HGPS cell (cell line): ENCODE measurements around the gene FGFR1OP2.

GRCh38 chr12:24500630-24501140, 448.2 kb downstream of the BCAT1 start:
- RRBS: no CpG with 5 or more reads among the region's 5 CpGs

DNA sequence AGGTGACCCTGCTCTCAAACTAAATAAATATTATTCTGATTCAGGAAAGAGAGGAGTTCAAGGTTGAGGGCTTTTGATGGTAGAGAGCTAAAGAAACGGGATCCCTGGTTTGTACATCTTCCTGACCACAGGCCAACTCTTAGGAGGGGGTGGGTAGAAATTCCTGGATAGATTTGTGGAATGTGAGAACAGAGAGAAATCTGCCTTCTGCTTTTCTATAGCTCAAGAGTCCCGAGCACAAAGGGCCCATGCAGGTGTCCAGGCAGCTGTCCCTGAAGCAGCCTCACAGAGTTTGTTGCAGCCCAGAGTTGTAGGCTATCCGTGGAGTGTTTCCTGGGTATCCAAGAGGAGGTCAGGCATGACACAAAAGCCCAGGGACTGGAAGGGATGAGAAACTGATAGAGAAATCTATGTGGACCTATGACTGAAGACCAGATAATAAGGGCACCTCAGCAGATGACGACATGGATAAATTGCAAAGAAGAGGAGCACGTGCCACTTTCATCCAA, 198.6 kb downstream of the BCAT1 start:
- RRBS: no CpG with 5 or more reads among the region's 5 CpGs

GRCh38 chr12:24933709-24934094, 15.2 kb downstream of the BCAT1 start:
- RRBS: 55% methylated on average over 4 of the region's 9 CpGs

GRCh38 chr12:25244798-25245477, 5.8 kb downstream of the KRAS start:
- RRBS: no CpG with 5 or more reads among the region's 5 CpGs

GRCh38 chr12:25247300-25247759, 3.4 kb downstream of the KRAS start:
- RRBS: no CpG with 5 or more reads among the region's 6 CpGs

GRCh38 chr12:25521860-25522237, 31.2 kb downstream of the LMNTD1 start:
- RRBS: no CpG with 5 or more reads among the region's 3 CpGs

GRCh38 chr12:25757389-25757754, 201.1 kb upstream of the RASSF8 start:
- RRBS: no CpG with 5 or more reads among the region's 2 CpGs

- RRBS: no CpG with 5 or more reads among the region's 6 CpGs
Observed at GRCh38 chr12:26009270-26010365, 51.1 kb downstream of the RASSF8 start.

- RRBS: no CpG with 5 or more reads among the region's 5 CpGs
Observed at GRCh38 chr12:26121429-26121783, 3.4 kb downstream of the BHLHE41 start.

- RRBS: no CpG with 5 or more reads among the region's 12 CpGs
Observed at GRCh38 chr12:26134807-26135812, 10.3 kb upstream of the BHLHE41 start.

- RRBS: no CpG with 5 or more reads among the region's 7 CpGs
Observed at GRCh38 chr12:26196313-26196831, 999 bp downstream of the SSPN start.

DNA sequence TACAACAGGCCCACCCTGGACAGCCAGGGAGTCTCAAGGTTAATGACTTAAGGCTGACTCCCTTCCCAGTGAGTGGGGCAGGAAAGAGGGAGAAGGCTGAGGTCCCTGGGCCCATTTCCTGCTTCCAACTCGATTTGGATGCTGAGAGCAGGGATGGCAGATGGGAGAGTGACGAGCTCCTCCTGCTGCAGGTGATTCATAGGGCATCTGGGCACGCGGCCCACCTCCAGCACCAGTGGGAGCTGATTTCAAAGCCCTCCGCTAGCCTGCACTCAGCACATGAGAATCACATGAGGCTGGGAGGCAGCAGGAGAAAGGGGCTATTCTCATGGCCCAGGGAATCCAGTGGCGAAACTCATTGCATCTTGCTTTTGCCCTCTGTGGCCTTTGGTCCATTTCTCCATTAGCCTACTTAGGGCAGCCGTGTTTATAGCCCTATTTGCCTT, 90.8 kb downstream of the SSPN start:
- RRBS: no CpG with 5 or more reads among the region's 7 CpGs

GRCh38 chr12:26528787-26529706, 303.9 kb downstream of the ITPR2 start:
- RRBS: no CpG with 5 or more reads among the region's 4 CpGs

- RRBS: no CpG with 5 or more reads among the region's 8 CpGs
Observed at GRCh38 chr12:26612784-26613529, 220.0 kb downstream of the ITPR2 start.

GRCh38 chr12:26630471-26631188, 202.4 kb downstream of the ITPR2 start:
- RRBS: 15% methylated on average over 3 of the region's 10 CpGs

DNA sequence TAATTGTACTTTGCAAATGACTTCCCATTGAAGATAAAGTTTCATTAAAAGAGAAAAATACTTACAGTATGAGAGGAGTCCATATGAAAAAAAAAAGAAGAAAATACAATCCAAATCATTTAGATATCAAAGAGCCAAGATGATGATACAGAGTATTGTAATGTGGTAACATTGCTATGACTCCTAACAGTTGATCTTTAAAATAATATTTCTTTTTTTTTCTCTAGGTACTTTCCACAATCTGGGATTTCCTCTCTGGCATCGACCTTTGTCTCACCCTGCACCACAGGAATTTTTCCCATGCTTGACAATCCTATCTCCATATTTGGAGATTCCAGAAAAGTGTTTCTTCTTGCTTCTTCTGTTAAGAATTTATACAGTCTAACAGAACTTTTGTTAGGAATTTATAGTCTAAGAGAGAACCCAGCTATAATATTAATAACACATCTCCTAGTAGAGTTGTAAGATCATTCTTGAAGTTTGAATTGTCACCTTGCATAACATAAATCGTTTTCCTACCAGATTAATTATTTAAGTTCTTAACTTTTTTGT, 184.4 kb downstream of the ITPR2 start:
- RRBS: no CpG with 5 or more reads among the region's 2 CpGs

DNA sequence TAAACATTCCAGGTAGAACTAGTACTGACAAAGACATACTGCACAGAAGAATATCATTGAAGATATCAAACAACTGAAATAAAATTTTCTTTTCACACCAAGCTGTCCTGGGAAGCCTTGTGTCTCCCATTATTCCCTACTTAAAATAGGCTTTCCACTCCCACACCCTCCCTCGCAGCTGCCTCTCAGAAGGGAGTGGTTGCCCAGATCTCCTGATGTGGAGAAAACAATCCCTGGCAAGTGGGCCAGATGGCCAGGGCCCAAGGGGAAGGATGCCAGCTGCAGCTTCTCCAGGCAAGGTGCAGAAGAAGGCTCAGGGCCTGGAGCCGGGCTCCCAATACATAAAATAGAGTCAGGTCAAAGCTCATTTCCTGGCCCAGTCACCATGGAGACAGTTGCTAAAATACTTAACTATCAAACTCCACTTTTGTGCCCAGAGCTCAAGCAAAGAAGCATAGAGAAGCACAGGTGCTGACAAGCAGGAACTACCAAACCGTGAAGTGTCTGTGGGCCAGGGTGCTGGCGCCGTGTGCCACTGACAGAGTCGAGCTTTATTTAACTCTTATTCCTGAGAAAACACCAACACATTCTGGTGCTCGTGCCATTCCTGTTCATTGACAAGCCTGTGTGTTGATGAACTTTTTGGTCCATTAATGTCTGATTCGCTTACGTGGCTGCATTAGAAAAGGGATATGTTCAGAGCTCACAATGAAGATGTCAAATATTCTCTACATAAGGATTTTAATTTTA, 45.7 kb upstream of the ITPR2 start:
- RRBS: no CpG with 5 or more reads among the region's 9 CpGs

- RRBS: under 1% methylated on average over 23 of the region's 81 CpGs
Observed at GRCh38 chr12:26937868-26938825, at the start of gene FGFR1OP2. Gene FGFR1OP2, plus strand, starts transcription at chr12:26938470.